Endothelial cell (in vitro differentiated cells): ENCODE measurements around the genes KCTD4, COG3, LCP1, SUCLA2 and MED4.

DNA sequence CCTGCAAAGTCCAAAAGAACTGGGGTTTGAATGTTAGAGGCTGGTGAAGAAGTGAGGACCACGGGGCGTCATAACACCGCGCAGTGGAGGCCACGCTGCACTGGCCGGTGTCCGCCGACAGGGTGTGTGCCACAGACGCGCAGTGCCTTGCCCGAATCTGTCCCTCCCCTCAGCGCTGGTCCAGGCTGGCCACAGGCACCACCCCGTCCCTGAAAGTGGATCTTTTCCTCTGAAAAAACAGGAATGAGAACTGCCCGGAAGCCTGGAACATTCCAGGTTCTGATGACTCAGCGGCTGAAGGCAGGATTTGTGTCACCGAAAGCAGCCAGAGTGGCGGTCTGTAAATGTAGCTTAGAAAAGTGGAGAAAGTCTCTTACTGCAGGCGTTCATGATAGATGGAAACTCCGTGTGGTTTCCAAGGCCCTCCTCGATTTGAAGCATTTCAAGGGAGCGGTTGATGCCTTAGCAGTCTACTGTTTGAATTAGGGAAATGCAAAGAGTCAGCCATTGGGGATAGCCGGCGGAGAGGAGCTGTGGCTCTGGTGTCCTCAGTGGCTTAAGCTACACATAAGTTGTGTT is 70.9 kb downstream of the NUFIP1 start:
- PRO-cap, result bidirectional peak, plus-strand start at position 270 of the sequence, minus-strand start at position 159 of the sequence

DNA sequence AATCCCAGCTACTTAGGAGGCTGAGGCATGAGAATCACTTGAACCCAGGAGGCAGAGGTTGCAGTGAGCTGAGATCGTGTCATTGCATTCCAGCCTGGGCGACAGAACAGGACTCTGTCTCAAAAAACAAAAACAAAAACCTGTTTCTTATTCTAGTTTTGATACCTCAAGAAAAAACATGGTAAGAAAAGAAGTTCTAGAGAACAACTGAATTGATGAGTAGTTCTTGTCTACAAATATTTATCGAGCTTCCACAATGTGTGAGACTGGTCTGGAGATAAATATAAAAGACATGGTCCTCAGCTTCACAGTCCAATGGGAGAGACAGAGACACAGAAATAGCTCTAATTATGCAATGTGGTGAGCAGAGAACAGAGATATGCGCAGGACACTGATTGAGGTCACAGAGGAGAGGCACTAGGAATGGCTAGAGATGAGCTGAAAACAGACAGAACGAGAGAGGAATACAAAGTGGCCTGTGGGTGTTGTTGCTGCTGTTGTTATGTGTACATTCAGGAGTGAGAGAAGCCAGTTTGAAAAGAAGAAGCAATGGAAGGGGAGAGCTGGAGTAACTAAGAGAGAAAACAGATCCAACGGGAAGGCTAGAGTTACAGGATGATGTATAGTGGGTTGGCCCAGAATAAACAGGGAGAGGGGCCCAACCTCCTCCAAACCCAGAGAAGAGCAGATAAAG is 53.2 kb downstream of the GPALPP1 start:
- PRO-cap, result no peak

GRCh38 chr13:45130499-45130993 is 10.2 kb downstream of the GTF2F2 start:
- PRO-cap, result no peak

GRCh38 chr13:45200839-45201316 is at the start of gene KCTD4:
KCTD4 (minus strand) TSS chr13:45201045.
- PRO-cap, result no peak

DNA sequence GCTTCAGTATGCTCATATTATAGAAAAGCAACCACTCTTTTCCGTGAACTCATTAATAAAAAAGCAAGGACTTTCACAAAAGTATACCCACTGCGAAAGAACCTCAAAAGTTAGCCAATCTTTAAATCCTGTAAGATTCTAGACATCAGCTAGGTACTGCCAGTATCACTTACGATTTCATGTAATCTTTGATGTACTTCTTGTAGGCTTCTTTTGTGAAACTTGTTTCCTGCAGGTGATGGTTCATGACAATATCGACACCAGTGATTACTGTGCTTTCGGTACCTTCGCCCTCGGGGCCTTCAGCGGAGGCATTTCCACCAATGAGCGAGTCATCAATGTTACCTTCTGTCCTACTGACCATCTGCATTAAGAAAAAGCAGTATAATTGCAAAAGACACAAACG is 1.2 kb downstream of the TPT1 start:
- PRO-cap, result no peak

DNA sequence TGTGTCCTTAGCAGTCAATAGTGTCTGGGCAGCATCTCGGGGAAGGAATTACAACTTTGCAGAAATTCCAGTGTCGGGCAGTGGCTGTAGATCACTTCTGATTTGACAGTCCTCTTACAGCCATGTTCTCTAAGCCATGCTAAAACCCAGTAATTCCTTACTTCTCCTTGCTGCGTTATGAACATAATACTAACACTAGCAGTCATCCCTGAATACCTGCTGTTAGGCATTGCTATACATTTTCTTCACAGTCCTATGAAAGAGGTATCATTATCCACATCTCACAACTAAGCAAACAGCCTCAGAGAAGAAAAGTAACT is 3.3 kb downstream of the SLC25A30 start:
- PRO-cap, result no peak

- PRO-cap, result bidirectional peak, plus-strand start at chr13:45464915, minus-strand start at chr13:45465298; bidirectional peak, plus-strand start at chr13:45465583, minus-strand start at chr13:45465568
Measured at GRCh38 chr13:45464444-45465830, at the start of gene COG3. COG3 (plus strand) TSS chr13:45464939.

DNA sequence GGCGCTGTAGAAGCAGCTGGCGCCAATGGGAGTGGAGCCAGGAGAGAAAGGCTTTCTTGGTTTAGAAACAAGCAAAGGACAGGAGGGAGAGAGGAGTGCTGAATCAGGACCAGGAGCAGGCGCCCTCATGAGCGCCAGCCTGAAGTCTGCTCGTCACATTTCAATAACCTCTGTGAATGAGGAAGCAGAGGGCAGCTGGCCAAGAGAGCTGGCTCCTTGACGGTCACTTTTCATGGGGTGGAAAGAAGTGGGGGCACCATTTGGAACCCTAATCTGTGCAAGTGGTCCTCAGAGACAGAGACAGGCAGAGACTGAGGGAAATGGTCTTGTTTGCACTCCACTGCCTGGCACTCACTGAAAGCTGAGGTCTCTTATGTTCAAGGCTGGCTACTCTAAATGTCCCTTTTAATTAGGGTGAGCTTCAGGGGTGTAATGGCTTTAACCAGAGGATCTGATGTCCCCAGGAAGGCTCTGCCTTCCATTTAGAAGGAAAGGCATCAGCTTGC is 3.5 kb downstream of the SIAH3 start:
- PRO-cap, result no peak

DNA sequence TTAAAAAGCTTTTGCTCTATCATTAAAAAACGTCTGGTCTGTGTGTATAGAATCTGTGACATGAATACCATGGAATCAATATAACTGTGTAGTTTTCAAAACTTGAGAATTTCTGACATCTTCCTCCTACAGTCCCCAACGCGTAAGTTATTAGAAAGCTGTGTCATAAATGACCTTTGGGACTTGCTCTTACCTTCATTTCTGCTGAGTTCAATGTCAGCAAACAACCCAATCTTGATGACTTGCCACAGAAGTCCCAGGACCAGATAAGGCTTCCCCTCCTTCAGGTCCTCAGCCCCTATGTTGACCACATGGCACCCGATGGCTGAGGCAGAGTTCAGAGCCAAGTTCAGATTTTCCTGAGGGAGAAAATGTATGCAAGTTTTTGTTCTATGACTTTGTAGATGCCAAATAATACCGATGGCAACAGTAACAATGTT is 29.4 kb downstream of the LCP1 start:
- PRO-cap, result no peak

GRCh38 chr13:46165397-46165959 is 16.5 kb downstream of the LCP1 start:
- PRO-cap, result no peak

DNA sequence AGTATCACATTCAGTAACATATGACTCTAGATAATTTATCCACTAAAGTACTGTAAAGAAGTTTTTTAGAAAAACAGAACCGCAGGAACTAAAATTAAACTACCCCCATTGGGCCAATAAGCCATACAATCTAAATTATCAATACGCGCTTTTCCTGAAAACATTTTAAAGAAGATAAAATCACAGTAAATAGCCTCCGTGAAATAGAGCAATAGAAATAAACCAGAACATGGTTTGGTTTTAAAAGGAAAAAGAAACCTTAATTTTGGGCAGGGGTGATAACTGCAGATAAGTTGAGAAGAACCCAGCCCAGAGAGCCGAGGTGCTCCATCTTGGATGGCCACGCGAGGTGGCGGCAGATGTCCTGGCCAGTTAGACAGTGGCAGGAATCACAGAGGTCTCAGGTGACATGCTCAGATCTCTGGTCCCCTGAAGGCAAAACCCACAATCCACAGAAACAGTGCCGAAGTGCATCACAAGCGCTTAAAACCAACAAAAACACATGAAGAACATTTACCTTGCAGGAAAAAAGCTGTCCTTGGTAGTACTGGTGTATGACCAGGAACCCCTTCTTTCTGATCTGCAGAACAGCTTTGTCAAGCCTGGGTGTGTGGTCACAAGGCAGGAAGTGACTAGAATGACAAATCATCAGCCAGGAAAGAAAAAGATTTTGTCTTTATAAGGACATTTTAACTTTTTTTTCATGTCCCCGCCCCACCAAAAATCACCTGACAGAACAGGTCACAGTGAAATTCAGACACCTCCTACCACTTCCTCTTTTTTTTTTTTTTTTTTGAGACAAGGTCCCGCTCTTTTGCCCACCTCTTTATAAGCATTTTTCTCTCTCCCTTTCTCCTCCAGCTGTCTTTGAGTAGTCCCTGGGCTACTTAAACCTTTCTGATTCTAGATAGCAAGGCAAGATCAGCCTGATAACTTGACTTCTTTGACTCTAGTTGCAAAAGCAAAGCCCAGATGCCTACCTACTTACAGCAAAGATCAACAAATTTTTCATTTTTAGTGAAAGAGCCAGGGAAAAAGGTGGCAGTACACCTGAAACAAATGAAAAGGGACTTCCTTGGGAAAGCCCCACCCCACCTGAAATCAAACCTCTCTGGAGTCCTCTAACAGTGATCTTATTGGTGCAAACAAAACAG is at the start of gene LCP1:
Gene LCP1 (minus strand): TSS at position 584 of the 1,154 bp plus-strand sequence.
- PRO-cap, result bidirectional peak, plus-strand start at position 829 of the sequence, minus-strand start at position 584 of the sequence

DNA sequence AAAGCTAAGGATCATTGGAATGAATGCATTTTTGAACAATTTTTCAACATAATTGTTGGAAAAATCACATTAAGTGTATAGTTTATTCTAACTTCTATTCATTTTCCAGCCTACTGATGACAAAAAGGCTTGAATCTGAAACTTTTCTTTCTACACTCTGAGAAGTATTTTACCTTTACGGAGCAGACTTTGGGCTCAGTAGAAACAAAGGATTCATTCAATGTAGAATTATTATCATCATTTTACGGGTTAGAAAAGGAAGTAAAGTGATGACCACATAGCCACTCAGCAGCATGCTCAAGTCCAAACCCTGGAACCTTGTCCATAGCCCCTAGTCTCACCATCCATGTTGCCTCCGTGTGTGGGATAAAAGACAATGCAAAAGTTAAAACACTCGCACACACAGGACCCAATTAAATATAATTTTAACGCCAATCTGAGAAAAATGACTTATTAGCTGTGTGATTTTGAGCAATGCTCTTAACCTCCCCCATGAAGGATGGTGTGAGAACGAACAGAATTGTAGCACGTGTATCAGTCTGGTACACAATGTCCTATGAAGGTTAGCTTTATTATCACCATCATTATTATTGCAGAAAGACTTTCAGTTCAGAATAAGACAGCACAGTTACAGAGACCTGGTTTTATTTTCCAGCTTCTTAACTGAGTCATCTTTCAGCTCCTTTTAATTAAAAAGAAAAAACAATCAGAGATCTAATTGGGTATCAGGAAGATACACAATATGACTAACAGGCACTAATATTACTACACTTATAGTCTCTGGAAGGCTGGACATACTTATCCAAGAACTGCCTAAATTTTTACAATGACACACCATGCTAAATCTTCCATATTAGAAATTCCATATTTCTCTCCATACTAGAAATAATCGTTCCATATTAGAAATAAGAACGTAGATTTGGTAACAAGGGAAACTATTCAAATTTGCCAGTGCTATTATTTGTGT is 2.2 kb downstream of the RUBCNL start:
- PRO-cap, result no peak

- PRO-cap, result no peak
Measured at GRCh38 chr13:46557567-46558177, 4.7 kb downstream of the LRCH1 start.

DNA sequence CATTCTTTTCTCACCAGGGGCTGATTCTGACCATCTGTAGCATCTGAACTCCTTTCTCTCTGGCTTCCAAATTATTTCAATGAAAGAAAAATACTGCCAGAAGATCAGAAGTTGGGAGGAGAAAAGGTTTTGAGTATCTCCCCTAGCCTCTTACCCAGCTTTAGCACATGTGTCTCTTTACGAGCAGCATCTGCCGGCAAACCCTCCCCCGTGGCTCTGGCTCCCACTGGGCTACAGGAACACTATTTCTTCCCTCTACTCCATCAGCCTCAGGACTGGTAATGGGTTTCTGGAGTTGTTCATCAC is 437.2 kb upstream of the HTR2A start:
- PRO-cap, result no peak

DNA sequence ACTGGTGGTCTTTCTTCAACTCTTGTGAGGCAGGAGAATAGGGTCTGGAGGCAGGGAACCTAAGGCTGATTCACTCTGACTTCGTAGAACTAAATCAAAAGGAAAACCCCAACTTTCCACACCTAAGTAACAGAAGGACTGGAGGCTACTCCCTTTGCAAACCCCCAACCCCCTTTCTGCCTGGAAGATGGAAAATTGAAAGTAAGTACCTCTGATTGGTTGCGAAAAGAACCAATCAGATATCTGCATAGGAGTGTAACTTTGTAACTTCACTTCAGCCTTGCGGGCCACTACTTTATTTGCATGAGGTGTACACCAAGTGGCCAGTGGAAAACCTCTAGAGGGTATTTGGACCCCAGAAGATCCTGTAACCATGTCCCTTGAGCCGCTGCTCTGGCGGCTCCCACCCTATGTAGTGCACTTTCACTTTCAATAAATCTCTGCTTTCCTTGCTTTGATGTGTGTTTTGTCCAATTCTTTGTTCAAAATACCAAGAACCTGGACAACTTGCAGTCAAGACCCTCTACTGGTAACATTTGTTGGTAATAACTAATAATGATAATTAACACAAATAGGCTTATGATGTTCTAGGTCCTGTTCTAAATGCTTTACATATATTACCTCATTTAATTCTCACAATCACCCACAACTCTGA is 165.2 kb downstream of the SUCLA2 start:
- PRO-cap, result no peak

- PRO-cap, result bidirectional peak, plus-strand start at chr13:48001452, minus-strand start at chr13:48001273
Measured at GRCh38 chr13:48001156-48001949, at the start of gene SUCLA2. SUCLA2 (minus strand) TSS chr13:48001273.

- PRO-cap, result bidirectional peak, plus-strand start at chr13:48095272, minus-strand start at chr13:48095104
Measured at GRCh38 chr13:48094247-48095447, at the start of gene MED4. MED4 (minus strand) TSS chr13:48095104.

DNA sequence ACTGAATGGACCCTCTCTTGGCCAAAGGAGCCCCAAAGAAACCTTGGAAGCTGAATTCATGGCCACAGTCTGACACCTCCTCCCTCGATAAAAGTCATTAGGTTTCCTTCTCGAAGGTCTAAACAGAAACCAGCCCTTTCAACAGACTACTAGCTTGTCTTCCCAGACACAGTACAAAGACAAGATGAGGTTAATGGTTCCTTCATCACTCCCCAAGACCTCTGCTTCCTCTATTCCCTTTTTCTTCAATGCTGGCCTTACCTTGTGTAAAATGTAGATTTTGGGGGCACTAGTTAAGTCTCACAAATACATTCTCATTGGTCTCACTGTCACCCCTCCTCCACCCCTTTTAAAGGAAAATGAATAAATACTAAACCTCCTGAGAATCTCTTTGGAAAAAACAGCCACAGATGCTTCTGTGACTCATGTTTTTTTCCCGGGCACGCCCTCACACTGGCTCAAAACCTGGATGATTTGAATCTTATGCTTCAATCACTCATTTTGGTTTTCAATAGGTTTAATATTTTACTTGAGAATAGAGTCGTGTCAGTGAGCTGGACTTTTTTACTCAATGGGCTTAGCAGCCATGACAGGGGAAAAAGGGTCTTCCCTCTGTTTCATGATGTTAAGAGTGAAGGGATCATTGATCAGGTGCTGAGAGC is 65.9 kb upstream of the MED4 start:
- PRO-cap, result no peak

DNA sequence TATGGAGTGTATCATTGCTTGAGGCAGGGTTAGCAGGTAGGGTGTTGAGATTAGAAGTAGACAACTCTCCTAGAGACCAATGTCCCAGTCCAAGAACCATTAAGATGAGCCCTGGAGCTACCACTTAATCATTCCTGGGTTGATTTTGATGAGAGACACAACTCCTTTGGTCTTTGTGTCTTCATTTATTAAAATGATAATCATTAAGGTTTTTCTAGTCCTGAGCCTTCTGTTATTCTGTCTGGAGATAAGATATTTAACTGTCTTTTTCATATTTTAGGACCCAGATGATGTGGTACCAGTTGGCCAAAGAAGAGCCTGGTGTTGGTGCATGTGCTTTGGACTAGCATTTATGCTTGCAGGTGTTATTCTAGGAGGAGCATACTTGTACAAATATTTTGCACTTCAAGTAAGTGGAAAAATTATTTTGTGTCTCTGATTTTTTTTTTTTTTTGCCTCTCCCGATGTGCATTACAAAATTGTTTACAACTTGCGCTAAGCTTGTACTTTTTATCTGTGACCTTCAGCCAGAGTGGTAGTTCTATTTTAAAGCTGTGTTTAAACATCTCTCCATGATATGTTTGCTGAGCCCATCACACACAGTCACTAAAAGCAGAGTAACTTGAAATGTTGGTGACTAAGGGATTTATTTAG is 20.6 kb downstream of the ITM2B start:
- PRO-cap, result no peak

GRCh38 chr13:48263186-48263668 is 30.2 kb downstream of the ITM2B start:
- PRO-cap, result no peak